Panc1 (cell line): Measurements from ENCODE around the genes ALK and XDH.

DNA sequence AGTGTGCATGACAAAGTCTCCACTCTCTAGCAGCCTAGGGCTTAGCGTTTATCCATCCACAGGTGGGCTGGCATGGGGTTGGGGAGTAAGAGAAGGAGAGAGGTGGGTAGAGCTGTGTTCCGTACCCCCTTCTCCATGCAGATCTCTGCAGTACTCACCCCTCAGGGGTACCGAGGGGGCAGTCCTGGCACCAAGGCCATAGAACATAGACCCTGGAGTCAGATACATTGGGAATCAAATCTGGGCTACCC lies 18.5 kb downstream of the FOSL2 start:
- RRBS, 2 experiments = no CpG with 5 or more reads among the region's 3 CpGs

DNA sequence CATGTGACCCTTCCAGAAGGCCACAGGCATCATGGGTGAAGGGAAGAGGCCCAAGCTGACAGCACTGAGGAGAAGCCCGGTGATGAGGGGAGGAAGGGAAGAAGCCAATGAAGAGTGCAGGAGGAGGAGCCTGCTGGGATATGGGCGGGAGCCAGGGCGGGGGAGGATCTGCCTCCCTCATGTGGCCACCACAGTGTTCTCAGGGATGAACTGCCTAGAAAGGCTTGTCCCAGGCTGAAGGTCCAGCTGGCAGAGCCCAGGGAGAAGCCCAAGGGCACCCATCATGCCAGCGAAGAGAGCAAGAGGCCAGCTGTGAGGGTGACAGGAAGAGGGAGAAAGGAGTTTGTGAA lies 24.6 kb upstream of the PLB1 start:
- RRBS, 2 experiments = no CpG with 5 or more reads among the region's 4 CpGs

- RRBS, 2 experiments = 25% methylated on average over 4 of the region's 26 CpGs; no CpG with 5 or more reads in 1 of the 2 experiments
Measured at GRCh38 chr2:28544360-28545661, 49.0 kb downstream of the PLB1 start.

DNA sequence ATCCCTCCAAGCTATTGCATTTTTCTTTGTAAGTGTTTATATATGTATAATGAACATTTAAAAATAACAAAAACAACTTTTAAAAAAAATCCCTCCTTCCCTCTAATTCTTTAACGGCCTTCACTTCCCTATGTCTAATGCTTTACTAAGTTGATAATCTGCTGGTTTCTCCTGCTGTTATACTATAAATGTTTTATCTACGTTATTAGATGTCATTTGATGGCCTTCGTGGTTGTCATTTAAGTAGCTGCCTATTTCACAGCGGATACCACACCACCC lies 51.9 kb downstream of the PLB1 start:
- RRBS, 2 experiments = no CpG with 5 or more reads among the region's 4 CpGs

GRCh38 chr2:28548054-28548622 lies 52.3 kb downstream of the PLB1 start:
- RRBS, 2 experiments = no CpG with 5 or more reads among the region's 8 CpGs

DNA sequence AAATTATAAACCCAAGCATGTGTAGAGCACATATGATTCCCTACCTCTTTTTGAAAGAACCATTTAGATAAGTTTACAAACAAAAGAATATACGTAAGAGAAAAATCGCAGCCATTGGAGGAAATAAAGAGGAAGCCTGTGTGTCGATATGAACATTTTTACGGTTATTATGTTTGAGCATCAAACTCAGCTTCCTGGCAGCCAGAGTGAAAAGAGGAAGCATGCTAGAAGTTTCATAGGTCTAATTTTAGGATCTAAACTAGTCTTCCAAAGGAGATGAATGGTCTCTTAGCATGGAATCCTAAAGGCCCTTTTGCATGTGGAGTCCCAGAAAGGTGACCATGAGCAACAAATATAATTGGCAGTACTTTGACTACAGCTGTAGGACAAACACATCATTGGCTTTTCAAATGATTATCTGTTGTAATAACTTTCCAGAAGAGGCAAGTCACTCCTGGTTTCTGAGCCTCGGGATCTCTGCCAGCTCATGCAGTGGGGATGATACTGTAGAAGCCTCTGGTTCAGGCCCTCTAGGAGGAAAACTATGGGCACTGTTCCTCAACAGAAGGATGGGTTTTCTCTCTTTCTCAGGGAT lies 104.5 kb downstream of the PLB1 start:
- RRBS, 2 experiments = no CpG with 5 or more reads among the region's 5 CpGs

GRCh38 chr2:28613793-28614720 lies 118.2 kb downstream of the PLB1 start:
- RRBS, 2 experiments = 86% methylated on average over 1 of the region's 16 CpGs; no CpG with 5 or more reads in 1 of the 2 experiments

- RRBS, 2 experiments = 84 to 88% methylated on average over 1 of the region's 7 CpGs
Measured at GRCh38 chr2:28717060-28717815, 34.4 kb upstream of the PPP1CB start.

- RRBS, 2 experiments = no CpG with 5 or more reads among the region's 3 CpGs
Measured at GRCh38 chr2:28947675-28948644, 33.1 kb upstream of the TOGARAM2 start.

- RRBS, 2 experiments = no CpG with 5 or more reads among the region's 11 CpGs
Measured at GRCh38 chr2:28949529-28950282, 31.4 kb upstream of the TOGARAM2 start.

GRCh38 chr2:29000512-29000802 lies 19.4 kb downstream of the TOGARAM2 start:
- RRBS, 2 experiments = no CpG with 5 or more reads among the region's 6 CpGs

DNA sequence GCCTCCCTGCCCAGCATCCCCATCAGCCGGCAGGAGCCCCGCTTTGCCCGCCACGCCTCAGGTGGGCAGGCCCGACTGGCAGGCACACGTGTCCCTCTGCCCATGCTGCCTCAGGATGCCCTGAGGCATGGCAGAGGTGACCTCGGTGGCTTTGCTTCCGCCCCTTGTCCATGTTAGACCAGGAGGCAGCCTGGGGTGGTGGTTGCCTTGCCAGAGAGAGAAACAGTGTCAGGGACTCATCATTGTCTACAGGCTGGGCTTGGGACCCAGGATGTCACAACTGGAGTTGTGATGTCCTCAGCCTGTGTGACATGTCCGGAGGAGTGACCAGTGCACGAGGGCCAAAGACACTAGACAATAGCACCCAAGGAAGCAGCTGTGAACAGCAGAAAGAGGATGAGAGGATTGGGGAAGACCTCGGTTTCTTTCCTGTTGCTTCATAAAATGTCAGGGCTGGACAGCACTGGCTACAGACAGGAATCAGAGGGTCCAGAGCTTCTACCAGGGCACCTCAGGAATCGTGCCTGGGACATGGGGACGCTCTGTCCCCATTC lies 36.9 kb downstream of the TOGARAM2 start:
- RRBS, 2 experiments = no CpG with 5 or more reads among the region's 13 CpGs

- RRBS, 2 experiments = no CpG with 5 or more reads among the region's 19 CpGs
Measured at GRCh38 chr2:29063466-29064291, 10.6 kb downstream of the PCARE start.

- RRBS, 2 experiments = 11 to 14% methylated on average over 13 to 18 of the region's 69 CpGs
Measured at GRCh38 chr2:29921110-29921960, at the start of gene ALK. TSS of gene ALK (minus strand) at chr2:29921586.

- RRBS, 2 experiments = no CpG with 5 or more reads among the region's 9 CpGs
Measured at GRCh38 chr2:30178664-30179164, 31.9 kb downstream of the YPEL5 start.

GRCh38 chr2:30611445-30612170 lies 164.6 kb downstream of the LCLAT1 start:
- RRBS, 2 experiments = no CpG with 5 or more reads among the region's 6 CpGs

- RRBS, 2 experiments = no CpG with 5 or more reads among the region's 1 CpG
Measured at GRCh38 chr2:30661129-30661524, 146.1 kb downstream of the CAPN13 start.

DNA sequence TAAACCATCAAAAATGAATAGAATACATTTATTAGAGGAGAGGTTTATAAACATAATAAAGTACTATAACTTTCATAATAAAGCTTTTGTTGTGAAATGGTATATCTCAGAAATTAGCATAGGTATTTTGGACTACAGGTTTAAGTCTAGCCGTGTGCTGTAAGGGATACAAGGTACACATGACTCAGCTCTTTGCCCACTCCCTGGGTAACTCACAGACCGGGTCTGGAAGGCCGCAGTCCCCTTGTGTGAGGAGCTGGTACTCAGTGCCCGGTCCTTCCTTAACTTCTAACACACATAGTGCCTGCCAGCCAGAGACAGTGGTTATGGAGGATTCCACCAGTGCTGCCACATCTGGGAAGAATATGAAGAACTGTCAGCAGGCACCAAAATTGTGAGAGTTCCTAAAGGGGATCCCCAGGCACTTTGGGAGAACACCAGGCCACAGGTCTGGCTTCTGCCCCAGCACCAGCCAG lies 29.2 kb downstream of the CAPN13 start:
- RRBS, 2 experiments = 9 to 21% methylated on average over 3 of the region's 4 CpGs

- RRBS, 2 experiments = no CpG with 5 or more reads among the region's 8 CpGs
Measured at GRCh38 chr2:30979859-30980425, 158.3 kb downstream of the GALNT14 start.

DNA sequence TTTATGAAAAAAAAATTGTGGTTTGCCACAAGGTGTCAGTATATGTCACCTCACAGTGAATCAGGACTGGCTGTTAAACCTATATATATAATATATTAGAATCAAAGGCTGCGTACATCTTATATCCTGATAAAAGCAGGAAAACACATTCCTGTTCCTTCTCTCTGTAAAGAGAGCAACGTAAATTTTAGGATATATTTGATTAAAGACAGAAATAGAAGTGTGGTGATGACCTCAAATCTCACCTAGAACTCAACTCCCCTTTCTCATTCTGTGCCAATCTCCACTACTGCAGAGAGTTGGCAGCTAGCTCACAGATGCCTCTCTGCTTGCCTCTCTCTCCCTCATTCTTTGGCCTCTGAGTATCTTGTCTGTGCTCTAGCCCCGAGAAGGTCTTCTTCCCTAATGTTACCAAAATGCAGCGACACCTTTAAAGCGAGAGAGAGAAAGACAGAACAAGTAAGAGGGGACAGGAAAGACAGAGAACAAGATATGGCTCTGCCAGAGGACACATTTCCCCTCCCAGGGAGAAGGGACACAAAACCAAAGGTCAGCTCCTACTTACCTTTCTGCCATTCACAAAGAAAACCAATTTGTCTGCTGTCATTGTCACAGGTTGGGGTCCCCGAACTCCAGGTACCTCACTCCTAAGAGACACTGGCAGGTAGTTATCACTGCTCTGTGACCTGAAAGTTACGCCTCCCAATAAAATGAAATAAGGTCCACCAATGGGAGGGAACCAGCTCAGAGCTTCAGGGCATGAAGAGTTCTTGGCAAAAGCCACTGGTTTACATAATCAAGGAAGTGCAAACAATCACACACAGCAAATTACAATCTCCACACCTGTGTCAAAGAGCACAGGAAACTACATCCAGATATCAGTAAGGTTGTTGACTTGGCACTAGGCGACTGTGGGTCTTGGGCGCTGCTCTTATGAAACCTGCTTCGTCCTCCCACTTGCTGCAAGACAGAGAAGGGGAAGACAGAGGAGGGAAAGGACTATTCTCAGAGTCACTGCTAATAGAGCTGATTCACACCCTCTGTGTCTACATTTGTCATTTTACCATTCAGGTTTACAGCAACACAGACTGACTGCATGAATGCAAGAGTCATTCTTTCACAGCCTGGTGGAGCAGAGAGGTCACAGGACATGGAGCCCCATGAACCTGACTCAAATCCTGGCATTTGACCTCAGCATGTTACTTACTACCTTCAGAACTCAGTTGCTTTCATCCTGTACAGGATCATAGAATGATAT lies at the start of gene XDH:
Gene XDH, minus strand, starts transcription at position 683 of the 1,258 bp plus-strand sequence.
- RRBS, 2 experiments = no CpG with 5 or more reads among the region's 10 CpGs